Fibroblast of the aortic adventitia (primary cell): ENCODE measurements around a stretch of chr17.

DNA sequence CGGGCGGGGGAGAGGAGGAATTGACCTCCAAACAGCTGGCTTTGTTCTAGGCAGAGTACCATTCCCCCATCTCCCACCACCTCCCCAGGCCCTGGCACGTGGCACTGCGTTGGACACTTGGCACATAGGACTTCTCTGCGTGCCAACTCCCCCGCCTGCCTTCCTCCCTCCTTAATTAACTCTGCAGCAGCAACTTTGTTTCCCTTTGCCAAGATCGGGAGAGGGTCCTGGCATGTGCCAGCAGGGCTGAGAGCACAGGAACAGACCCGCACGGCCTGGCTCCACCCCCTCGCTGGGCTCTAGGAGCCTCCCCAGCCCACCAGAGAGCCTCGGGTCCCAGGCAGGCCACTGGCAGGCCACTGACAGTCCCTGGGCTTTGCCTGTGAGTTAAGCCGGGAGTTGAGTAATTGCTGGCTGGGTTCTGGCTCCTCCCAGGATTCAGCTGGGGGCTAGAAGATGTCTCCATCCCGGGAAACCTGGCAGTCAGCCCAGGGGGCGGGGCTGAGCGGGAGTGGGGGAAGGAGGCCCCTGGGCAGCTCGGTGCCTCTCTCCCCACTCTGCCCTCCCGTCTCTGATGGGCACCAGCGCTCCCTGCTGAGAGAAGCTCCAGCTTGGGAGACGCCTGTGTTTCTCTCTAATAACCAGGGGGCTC is 224.0 kb upstream of the TNRC6C start:
- CAGE, long polyA plus RNA = no peak

- CAGE, long polyA plus RNA = no peak
Measured at GRCh38 chr17:77783811-77784538, 174.5 kb upstream of the TNRC6C start.

DNA sequence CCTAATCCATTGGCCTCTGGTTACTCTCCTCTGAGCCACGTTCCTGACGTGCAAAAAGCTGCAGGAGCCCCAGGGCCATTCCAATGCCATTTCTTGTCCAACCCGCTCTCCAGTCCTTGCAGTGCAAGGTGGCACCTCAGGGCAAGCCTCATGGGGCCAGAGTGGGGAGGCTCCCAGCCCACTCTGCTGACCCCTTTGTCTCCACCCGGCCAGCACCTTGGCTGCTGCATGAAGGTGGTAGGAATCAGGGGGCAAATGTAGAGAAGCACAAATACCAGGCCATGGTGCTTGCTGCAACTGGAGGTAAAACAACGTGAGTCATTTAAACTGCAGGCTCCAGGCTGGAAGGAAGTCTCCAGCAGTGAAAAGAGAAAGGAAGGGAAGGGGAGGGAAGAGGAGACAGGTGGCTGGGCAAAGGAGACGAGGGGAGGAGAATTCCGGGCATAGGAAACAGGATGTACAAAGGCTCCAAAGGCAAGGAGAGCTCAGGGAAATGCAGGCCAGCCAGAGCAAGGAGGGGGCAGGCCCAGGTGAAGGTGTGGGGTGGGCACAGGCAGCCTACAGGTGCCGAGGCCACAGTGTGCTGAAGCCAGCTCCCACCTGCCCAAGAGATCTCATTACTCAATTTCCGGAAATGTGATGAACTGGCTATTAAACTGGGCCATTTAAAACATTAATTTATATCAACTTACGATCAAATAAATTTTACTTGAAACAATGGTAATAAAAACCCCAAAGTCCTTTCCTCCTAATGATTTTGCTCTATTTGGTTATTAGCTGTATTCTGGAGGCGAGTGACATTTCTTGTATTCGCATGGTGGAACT is 168.1 kb upstream of the TNRC6C start:
- CAGE, long polyA plus RNA = no peak

GRCh38 chr17:77865185-77865861 is 93.2 kb upstream of the TNRC6C start:
- CAGE, long polyA plus RNA = no peak

DNA sequence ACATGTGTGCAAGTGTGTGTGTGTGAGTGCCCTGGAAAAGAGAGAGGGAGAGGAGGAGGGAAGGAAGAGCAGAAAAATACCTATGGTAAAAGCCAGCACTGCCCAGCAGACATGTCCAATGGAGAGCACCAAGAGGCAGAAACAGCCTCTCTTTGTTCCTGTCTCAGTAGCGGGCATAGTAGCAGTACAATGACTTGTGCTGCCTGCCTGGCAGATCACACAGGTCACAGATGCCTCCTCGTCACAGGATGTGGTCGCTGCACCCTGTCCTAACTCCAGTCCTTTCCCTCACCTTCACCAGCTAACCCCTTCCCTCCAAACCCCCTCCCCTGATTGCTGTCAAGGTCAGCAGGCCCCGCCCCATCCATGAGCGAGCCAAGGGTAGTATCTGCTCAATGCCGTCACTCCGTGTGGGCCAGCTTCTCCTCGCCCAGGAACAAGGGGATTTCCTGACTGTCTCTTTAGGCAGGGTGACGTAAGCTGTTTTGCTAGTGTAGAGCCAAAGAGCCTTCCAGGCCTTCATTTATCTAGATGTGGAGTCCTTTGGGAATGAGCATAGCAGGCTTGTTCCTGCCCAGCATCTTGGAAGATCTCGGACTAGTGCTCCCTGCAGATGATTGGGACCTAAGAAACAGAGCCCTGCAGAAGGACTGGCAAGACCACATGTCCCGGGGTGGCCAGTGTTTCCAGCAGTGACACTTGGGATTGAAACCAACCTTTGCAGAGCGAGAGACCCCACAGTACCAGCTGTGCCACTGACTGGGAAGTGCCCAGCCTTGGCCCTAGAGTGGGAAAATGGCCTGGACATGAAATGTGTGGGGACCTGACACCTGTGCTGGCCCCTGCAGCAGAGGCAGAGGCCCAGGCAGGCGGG is 75.9 kb upstream of the TNRC6C start:
- CAGE, long polyA plus RNA = no peak

GRCh38 chr17:77884035-77884426 is 74.5 kb upstream of the TNRC6C start:
- CAGE, long polyA plus RNA = no peak

- CAGE, long polyA plus RNA = no peak
Measured at GRCh38 chr17:77980344-77980622, 21.8 kb downstream of the TNRC6C start.

DNA sequence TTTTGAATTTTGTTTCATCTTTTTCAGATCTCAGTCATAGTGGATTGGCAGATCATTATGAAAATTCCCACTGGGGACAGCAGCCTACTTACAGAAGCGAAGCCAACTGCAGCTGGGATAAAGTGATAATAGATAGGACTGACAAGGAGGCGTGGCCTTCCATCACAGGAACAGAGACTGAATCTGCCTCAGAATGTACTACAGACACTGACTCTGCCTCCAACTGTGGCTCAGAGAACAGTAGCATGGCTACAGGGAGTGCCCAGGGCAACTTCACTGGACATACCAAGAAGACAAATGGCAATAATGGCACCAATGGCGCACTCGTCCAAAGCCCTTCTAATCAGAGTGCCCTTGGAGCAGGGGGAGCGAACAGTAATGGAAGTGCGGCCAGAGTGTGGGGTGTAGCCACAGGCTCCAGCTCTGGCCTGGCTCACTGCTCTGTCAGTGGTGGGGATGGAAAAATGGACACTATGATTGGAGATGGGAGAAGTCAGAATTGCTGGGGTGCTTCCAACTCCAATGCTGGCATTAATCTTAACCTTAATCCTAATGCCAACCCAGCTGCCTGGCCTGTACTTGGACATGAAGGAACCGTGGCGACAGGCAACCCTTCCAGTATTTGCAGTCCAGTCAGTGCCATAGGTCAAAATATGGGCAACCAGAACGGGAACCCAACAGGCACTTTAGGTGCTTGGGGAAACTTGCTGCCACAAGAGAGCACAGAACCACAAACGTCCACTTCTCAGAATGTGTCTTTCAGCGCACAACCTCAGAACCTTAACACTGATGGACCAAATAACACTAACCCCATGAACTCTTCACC is 79.5 kb downstream of the TMC6 start:
- CAGE, long polyA plus RNA = no peak

- CAGE, long polyA plus RNA = no peak
Measured at GRCh38 chr17:78108848-78109919, 19.4 kb downstream of the TMC6 start.

GRCh38 chr17:78110762-78112040 is 17.4 kb downstream of the TMC6 start:
- CAGE, long polyA plus RNA = no peak

DNA sequence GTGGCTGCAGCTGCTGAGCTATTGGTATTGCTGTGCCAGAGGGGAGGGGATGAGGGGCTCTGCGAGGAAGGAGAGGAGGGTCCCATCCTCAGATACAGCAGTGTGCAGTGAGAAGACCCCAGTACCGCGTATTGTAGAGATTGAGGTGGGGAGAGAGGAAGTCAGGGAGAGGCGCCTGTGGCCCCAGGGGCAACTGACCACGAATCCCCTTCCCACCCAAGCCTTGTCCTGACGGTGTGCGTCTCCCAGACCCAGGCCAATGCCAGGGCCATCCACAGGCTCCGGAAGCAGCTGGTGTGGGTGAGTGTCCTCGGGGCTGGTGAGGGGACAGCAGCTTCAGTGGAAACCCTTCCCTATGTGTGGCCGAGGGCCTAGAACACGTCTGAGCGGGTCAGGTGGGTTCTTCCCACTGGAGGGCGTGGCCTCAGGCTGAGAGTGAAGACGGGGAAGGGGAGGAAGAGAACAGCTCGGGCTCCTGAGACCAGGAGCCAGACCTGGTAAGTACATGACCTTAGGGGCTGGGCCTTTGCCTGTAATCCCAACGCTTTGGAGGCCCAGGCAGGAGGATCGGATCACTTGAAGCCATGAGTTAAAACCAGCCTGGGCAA is 7.1 kb upstream of the C17orf99 start:
- CAGE, long polyA plus RNA = no peak

DNA sequence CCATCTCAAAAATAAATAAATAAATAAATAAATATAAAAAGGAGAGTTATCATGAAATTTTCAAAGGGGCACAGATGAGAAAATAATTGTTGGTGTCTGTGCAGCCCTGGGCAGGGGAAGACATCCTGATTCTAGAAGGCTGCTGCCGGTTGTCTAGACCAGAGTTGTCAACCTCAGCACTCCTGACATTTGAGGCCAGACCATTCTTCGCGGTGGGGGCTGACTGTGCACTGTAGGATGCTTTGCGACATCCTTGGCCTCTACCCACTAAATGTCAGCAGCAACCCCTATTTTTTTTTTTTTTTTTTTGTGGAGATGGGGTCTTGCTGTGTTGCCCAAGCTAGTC is 8.6 kb downstream of the C17orf99 start:
- CAGE, long polyA plus RNA = no peak

DNA sequence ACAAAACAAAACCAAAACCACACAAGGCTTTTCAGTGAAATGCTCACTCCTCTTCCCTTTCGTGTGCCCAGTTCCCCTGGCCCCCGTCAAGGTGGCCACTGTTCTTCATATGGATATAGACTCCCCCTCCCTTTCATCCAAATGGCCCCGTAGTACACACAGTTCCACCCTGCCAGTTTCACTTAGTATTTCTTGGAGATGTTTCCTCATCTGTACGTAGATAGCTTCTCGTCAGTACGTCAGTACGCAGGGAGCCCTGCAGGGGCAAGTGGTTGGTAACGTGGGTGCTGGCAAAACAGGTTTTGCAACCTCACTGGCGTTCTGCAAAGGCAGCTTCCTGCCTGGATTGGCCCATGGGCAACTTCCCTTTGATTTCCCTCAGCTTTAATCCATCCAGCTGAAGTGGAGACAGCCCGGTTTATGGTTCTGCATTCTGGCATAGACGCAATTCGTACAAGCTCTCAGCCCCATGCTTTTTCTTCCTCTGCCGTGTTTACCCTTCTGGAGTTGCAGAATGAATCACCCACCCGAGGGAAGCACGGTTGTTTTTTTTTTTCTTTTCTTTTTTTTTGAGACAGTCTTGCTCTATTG is 11.8 kb downstream of the AFMID start:
- CAGE, long polyA plus RNA = no peak

- CAGE, long polyA plus RNA = no peak
Measured at GRCh38 chr17:78224457-78225332, 6.7 kb upstream of the TMEM235 start.

DNA sequence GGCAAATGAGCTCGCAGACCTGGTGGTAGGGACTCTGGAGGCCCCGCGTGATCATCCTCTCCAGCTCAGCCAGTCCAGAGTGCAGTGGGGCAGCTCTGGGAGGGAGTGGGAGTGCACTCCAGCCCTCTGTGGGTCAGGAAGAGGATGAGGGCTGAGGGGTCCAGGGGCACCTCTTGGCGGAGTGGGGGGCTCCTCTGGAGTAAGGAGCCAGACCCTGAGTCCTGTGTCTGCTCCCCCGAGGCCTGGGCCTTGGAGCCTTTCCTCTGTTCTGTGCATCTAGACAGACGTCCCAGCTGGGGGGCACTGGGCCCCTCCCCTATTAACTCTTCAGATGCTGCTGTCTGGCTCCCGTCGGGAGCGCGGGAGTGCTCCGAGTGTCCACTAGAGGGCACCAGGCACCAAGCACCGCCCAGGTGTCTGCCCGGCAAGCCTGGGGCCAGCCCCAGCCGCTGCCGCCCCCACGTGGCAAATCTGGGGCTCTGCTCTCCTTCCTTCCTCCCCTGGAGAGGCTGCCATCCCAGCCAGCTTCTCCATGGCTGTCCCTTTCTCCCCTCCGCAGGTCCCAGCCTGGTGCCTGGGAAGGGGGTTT is 19.3 kb downstream of the TMEM235 start:
- CAGE, long polyA plus RNA = no peak

DNA sequence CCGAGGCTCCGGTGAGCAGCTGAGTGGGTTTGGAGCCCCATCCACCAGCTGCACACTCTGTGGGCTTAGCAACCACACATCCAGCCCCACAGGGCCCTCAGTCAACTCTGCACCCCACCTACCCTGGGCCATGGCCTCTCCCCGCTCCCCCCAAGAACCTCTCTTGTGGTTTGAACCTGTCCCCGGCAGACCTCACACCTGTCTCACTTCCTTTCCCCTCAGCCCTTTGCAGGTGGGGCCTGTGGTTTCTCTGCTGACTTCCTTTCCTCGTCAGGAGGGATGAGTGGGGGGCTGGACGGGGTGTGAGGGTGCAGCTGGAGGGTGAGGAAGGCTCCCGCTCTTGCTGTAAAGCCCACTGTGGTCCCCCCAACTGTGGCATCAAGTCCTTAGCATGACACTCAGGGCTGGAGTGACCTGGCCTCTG is 20.9 kb downstream of the TMEM235 start:
- CAGE, long polyA plus RNA = no peak

DNA sequence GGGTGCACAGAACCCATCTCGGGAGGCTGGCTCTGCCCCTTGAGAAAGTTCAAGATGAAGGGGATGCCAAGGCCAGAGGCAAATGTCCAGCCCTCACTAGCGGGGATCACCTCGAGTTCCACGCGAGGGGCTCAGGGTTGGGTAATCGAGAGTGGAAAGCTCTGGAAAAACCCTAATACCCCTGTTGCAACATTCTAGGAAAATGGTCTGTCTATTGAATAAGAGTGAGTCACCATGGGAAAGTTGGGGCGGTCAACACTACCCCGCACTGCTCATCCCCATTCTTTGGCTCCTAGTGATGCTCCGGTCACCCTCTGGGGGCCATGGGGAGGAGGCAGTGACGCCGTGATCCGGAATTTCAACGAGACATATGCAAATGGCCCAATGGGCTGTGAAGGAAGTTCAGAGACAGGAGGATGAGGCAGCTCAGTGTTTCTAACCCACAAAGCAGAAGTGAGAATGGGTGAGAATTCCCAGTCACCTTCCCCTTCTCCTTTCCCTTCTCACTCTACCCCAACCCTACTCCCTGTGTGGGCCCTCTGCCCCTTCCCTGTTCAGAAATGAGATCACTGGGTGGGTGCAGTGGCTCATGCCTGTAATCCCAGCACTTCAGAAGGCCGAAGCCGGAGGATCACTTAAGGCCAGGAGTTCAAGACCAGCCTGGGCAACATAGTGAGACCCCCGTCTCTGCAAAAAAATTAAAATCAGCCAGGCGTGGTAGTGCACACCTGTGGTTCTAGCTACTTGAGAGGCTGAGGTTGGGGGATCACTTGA is 22.4 kb downstream of the SOCS3 start:
- CAGE, long polyA plus RNA = no peak

DNA sequence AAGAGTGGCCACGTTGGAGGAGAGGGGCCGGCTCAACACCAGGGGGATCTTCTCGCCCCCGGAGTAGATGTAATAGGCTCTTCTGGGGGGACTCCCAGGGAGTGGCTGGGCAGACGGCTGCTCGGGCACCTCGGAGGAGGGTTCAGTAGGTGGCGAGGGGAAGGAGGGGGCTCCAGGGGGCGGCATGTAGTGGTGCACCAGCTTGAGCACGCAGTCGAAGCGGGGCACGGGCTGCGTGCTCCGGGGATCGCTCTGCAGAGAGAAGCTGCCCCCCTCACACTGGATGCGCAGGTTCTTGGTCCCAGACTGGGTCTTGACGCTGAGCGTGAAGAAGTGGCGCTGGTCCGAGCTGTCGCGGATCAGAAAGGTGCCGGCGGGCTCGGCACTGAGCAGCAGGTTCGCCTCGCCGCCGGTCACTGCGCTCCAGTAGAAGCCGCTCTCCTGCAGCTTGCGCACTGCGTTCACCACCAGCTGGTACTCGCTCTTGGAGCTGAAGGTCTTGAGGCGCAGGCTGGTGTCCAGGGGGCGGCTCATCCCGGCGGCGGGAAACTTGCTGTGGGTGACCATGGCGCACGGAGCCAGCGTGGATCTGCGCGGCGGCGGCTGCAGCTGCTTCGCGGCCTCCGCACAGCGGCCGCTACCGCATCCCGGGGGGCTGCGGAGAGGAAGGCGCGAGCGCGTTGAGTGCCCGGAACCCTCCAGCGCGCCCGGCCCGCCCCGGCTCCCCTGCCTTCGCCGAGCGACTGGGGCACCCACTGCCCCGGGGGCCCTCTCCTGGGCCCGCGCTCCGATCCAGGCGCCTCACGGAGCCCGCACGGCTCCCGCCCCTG is 1.1 kb downstream of the SOCS3 start:
- CAGE, long polyA plus RNA = no peak

GRCh38 chr17:78377134-78377674 is 1.2 kb upstream of the PGS1 start:
- CAGE, long polyA plus RNA = no peak

GRCh38 chr17:78389799-78390930 is 11.7 kb downstream of the PGS1 start:
- CAGE, long polyA plus RNA = no peak